Right ventricle myocardium (tissue), 1 donor: Measurements from ENCODE around the genes ADH6, MTTP and LAMTOR3.

GRCh38 chr4:95547519-95548274 lies 1.1 kb downstream of the UNC5C start:
- PRO-cap, 2 experiments, result no peak in any of the 2 experiments

DNA sequence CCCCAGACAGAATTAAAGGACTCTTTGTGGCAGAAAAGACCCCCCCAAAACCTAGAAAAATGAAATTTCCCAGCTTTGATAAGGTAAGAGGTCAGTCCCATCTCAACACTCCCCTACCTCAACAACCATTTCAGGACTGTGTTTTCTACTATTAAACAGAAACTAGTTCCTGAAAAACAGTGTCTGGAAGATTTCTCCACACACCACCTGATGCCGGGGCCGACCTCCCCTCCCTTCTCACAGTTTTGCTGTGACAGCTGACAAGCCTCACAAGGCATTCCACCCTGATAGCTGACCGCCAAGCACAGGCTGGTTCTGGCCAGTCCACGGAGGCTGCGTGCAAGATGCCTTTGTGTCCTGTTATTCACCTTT lies 758.5 kb downstream of the PDHA2 start:
- PRO-cap, 2 experiments, result peak in 1 of 2 experiments; most common plus-strand start position 305 of the sequence (in 1)

- PRO-cap, 2 experiments, result no peak in any of the 2 experiments
Observed at GRCh38 chr4:98523030-98523413, 135.4 kb downstream of the TSPAN5 start.

DNA sequence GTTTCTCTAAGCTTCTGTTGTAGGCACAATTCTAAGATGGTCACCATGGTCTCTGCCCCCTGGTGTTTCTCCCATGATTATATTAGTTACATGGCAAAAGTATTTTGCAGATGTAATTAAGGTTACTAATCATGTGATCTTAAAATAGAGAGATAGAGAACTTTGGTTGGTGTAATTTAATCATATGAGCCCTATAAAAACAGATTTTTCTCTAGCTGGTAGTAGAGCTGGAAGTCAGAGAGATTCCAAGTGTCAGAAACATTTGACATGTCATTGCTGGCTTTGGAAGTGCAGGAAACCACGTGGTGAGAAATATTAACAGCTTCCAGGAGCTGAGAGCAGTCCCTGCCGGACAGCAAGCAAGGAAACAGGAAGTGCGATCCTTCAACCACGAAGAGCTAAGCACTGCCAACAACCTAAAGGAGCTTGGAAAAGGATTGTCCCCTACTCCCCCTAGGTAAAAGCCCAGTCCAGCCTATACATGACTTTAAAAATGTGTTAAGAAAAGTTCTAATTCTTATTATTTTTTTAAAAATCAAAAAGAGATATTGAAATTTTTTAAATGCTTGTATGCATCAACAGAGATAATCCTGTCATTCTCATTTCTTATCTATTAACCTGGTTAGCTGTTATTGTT lies 89.7 kb downstream of the EIF4E start:
- PRO-cap, 2 experiments, result peak in 2 of 2 experiments; most common plus-strand start position 341 of the sequence (in 2); most common minus-strand start position 269 of the sequence (in 1)

DNA sequence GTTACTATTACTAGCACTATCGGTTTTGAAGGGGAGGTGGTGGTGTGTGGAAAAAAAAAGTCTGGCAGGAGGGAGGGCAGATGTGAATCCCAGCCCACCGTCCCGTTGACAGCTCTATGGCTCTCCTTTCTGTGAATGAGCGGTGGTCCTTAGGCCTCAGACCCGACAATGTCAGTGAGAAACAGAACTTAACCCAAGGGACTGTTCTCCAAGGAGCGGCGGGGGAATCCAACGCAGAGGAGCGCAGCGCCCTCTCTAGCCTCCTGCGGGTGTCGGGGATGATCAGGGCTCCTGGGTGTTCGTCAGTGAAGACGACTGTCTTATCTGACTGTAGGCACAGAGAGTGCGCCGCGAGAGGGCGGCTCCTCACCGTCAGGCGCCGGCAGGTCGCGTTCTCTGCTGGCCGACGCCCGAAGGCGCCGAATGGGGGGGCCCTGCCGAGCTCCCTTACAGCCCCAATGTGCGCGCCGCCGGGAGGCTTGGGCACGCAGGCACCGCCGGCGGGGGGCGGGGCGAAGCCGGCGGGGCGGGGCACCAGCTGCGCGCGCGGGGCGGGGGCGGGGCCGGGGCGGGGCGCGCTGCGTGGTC lies 418 bp upstream of the METAP1 start:
- PRO-cap, 2 experiments, result peak in 2 of 2 experiments; most common minus-strand start position 425 of the sequence (in 2)

DNA sequence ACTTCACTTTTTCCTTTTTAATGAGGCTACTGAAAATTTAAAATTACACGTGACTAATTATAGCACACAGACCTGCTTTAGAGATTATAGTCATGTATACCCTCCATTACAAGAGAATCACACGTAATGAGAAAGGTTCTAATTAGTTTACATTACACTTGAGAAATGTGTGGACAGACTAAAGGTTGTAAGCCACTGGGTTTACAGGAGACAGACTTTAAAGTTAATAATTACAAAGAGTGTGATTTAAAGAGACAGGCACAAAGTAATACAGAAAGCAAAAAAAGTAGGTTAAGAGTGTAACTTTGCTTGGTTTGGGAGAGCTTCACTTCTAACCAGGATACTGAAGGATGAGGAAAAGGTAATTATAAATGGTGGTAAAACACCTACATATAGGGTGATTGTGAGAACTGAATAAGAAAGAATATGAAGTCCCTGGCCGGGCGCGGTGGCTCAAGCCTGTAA lies 2.3 kb downstream of the ADH5 start:
- PRO-cap, 2 experiments, result no peak in any of the 2 experiments

DNA sequence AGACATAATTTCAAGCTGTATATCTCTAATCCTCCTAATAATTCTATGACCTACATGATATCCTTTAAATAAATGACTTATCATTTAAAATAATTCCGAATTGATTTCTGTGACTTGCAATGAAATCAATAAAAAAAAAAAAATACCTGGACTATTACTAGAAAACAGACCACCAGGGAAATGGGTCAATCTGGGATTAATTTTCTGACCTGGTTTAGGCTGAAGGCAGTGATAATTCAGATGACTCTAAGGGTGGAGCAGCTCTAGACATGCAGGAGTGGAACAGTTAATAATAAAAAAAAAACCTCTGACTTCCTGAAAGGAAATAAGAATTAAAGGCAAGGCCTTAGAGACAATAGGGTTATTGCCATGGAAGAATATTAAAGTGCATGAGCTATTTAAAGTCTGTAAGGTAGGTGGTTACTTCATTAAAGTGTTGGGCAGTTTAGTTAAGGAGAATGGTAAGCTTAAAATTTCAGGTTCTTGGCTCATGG lies 14.5 kb upstream of the ADH5 start:
- PRO-cap, 2 experiments, result no peak in any of the 2 experiments

DNA sequence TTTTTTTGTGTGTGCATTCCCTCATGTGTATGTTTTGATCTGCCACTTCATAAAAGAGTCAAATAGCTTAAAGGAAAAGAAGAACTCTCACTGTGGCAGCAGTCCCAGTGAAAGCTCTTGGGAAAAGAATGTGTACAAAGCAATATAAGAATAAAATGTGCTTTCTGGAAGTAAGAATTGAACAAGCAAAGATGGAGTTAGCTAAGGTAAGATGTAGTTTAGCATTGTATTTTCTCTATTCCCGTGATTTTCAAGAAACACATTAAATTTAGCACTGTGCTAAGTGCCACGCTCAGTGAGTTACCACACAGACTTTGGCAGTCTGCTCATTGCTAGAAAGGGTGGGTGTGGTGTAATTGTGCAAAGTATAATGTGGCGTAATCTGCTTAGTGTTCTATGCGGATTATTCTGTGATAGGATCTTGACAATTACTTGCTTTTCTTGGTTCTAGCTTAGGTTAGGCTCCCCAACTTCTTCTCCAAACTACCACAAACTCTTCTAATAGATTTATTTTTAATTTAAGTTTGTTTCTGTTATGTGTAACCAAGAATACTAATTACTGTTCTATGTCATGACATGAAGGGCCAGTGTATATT lies 13.5 kb downstream of the ADH6 start:
- PRO-cap, 2 experiments, result no peak in any of the 2 experiments

DNA sequence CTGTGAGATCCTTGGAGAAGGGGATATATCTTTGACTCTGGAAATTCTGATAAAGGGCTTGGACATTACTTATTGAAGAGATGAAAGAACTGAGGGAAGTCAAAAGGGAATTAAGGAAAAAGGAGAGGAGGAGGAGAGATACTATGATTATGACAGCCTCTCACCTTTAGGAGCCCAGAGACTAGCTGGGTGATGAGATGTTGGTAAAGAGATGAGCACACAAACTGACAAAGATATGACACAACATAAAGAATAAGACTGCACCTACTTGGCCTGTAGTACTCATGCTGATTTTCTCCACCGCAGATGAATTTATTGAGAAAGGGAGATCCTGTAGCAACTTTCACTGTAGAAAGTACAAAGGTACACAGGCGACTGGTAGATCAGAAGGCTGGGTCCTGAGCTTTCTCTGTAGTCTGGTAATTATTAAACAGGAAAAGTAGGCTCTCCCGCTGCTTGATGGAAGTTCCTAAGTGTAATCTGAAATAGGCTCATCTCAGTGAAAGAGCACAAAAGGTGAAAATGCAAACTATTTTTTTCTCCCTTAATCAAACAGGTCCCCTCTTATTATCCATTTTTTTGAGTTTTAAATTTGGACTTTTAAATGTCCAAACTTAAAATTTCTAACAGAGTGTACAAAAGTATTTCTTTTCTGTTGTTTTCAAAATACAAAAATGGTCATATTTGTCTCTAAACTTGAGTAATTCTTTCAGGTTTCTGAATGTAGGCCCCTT lies at the start of gene ADH6:
Gene ADH6, minus strand, starts transcription at position 380 of the 734 bp plus-strand sequence.
- PRO-cap, 2 experiments, result no peak in any of the 2 experiments

GRCh38 chr4:99307711-99308210 lies 13.4 kb downstream of the ADH1B start:
- PRO-cap, 2 experiments, result no peak in any of the 2 experiments

DNA sequence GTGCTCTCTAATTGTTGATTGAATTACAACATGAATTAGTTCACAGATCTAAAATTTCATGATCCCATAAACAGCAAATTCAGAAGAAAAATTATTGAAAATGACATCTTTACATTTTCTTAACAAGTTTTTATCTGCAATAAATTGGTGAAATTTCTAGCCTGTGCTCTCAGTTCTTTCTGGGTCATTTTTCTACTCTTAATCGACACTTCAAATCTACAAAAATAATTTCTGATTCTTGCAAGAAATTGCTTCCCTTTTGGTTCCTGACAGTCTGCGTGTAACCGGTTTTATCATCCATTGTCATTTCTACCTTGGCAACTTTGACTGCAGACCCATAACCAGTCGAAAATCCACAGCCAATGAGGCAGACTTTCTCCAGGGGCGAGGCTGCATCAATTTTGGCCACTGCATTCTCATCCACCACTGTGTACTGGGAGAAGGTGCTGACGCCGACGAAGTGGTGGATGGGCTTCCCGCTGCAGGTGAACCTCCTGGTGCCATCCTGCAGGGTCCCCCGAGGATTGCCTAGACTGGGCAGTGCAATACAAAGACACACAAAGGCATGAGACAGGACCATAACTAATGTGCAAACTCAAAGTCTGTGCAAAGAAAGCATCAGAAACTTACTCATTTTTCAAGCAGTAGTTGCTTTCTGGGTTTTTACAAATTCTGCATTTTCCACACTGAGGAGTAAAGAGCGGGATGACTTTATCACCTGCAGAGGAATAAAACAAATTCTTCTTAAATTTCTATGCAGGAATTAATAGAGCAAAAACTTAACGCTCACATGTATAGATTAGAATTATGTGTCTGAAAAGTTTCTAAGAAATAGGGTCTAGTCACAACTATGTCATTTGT lies 7.8 kb downstream of the ADH1C start:
- PRO-cap, 2 experiments, result no peak in any of the 2 experiments

- PRO-cap, 2 experiments, result no peak in any of the 2 experiments
Observed at GRCh38 chr4:99574458-99575521, at the start of gene MTTP. MTTP (plus strand) TSS chr4:99574824.

DNA sequence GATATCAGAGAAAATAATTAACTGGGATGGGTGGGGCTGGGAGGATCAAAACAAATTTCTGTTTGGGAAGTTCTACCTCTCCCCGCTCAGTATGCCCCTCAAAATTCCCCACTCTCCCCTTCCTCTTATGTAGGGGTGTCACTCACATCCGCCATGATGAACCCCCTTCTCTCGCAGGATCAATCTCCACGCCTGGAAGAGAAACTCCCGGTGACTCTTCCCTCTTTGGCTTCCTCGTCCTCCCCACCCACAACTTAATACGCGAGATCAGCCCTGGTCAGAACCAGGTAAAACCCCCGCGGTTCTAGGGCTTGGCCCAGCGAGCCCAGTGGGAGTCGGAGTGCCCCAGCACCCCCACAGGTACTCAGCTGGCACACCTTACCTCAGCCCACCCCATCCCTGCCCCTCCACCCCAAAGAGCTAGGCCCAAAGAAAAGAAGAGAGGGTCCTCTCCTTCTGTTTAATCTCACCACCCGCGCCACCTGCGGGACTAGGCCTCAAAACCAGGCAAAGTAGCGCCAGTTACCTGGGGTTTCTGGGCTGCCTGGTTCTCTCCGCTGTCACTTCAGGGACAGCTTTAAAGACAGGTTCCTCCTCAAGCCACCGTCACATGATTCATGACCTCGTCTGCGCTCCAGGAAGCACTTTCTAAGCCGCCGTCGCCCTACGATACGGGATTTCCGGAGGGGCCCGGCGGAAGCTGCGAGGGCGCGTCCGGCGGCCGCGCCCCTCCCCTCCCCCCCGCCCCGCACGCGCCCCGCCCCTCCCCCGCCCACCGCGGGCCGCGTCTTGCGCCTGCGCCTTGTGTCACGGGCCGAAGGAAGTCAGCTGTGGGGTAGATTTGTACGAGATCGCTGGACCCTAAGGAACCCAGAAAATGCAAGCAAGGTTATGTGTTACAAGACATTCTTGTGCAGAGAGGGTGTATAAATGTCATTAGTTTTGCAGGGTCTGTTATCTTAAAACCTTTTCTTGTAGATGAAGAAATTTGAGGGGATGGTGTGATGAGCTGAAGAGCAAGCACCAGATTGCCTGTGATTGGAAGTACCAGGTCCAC lies at the start of gene LAMTOR3:
Gene LAMTOR3, minus strand, starts transcription at position 619 of the 1,057 bp plus-strand sequence.
- PRO-cap, 2 experiments, result peak in 2 of 2 experiments; most common plus-strand start position 814 of the sequence (in 2); most common minus-strand start position 579 of the sequence (in 2)

GRCh38 chr4:99950410-99951102 lies 481 bp upstream of the H2AZ1 start:
- PRO-cap, 2 experiments, result peak in 2 of 2 experiments; most common plus-strand start chr4:99950509 (in 1)

DNA sequence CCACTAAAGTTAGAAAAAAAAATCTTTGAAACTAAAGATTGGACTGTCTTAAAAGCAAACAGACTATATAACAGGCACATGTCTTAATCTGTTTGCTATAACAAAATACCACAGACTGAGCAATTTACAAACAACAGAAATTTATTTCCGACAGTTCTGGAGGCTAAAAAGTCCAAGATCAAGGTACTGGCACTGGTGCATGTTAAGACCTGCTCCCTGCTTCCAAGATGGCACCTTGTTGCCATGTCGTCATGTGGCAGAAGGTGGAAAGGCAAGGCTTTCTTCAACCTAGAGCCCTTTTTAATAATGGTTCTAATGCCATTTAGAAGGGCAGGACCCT lies 72.0 kb upstream of the H2AZ1 start:
- PRO-cap, 2 experiments, result no peak in any of the 2 experiments

DNA sequence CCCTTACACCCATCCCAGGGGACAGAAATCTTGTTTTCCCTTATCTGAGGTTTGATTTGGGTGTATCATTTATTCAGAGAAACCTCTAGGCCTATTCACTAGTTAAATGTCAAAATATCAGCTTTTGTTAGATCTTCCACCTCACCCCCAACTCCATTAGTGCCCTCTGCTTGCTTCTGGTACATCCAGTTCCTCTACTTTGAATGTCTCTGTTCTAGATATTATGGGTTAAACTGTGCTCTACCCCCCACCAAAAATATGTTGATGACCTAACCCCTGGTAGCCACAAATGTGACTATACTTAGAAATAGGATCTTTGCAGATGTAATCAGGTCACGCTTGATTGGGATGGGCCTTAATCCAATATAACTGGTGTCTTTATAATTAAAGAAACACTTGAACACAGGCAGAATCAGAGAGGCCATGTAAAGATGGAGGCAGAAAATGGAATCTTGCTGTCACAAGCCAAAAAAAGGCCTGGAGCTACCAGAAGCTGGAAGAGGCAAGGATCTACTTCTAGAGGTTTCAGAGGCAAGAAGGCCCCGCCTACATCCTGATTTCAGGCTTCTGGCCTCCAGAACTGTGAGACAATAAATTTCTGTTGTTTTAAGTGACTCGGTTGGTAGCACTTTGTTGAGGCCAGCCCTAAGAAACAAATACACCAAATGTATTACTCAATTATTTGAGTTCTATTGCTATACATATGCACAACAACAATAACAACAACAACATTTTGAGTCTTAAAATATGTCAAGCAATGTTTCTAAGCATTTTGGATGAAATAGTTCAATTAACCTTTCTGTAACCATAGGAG lies 220.1 kb downstream of the PPP3CA start:
- PRO-cap, 2 experiments, result no peak in any of the 2 experiments

- PRO-cap, 2 experiments, result no peak in any of the 2 experiments
Observed at GRCh38 chr4:101191581-101192067, 155.7 kb downstream of the PPP3CA start.

DNA sequence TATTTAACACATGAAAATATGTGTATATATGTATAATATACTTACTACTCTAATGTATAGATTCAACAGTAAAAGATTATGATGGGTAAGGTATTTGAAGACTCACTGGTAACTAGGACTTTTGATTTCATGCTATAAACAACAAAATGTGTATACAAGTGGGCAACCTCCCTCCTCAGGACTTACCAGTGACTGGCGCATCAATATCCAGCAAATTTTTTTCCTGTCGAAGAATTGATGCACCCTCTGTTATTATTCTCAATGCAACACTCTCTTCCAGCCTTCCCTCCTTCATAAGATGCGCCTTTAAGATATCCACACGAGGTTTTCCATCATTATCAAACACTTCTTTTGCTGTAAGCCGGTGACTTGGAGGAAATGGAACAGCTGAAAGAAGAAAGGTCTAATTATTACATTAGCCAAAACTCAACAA lies 151.6 kb downstream of the PPP3CA start:
- PRO-cap, 2 experiments, result no peak in any of the 2 experiments

DNA sequence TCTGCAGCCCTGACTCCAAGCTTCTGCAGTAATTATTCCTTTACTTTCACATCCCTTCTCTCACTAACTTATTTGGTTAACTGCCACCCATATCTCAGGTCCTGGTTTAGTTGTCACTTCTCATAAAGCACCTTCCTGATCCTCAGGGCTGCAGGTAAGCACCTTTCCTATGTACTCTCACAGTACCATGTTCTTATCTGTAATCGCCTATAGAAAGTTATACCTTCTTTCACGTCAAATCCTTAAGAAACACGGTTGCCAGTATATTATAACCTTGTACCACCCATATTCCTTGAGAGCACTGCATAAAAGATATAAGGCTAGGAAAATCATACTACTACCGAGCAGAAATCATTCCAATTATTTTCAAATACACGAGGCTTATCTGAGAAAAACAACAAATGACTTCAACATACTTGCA lies 72.1 kb downstream of the PPP3CA start:
- PRO-cap, 2 experiments, result no peak in any of the 2 experiments

DNA sequence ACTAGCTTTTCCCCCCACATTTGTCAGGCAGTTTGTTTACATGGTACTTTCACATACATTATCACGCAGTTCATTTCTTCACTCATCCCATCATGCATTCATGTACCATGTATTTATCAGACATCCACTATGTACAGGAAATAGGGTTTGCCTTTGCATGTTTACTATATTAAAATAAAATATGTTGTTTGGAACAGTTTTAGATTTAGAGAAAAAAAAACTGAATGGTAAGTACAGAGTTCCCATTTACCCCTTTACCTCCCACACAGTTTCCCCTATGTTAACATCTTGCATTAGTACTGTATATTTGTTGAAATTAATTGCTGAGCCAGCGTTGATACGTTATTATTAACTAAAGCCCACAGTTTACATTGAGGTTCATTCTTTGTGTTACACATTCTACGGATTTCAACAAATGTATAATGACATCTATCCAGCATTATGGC lies 70.8 kb downstream of the PPP3CA start:
- PRO-cap, 2 experiments, result no peak in any of the 2 experiments